Keratinocyte (primary cell): ENCODE results near the gene ZIC1.

GRCh38 chr3:147409260-147409479, at the start of gene ZIC1:
Gene ZIC1 (plus strand): TSS chr3:147409365.
CAGE:
- cytosol, long polyA minus RNA = no peak
- cytosol, long polyA plus RNA = no peak
- long polyA plus RNA = no peak
- nucleus, long polyA minus RNA = no peak
- nucleus, long polyA plus RNA = no peak

DNA sequence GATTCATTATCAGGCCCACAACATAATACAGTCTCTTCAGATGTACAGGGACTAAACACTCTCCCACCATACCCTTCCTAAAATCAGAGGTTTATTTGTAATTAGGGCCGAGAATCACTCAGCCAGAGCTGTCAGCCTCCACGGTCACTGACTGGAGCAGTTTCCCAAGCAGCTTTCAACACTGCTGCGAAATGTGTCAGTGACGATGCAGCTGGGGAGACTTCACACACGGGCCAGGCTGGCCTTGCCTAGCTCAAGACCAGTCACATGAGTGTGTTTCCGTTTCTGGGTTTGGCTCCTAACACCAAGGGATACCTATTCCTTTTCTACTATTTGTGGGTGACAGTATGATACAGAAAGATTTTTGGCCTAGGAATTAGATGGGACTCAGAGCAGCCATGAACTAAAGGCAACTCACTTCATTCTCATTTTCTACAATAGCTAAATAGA, 272.0 kb downstream of the ZIC1 start:
CAGE:
- cytosol, long polyA minus RNA = no peak
- cytosol, long polyA plus RNA = no peak
- long polyA plus RNA = no peak
- nucleus, long polyA minus RNA = no peak
- nucleus, long polyA plus RNA = no peak

CAGE:
- cytosol, long polyA minus RNA = no peak
- cytosol, long polyA plus RNA = no peak
- long polyA plus RNA = no peak
- nucleus, long polyA minus RNA = no peak
- nucleus, long polyA plus RNA = no peak
These were observed 6.3 kb downstream of the GYG1 start for GRCh38 chr3:148997607-148998135.

CAGE:
- cytosol, long polyA minus RNA = no peak
- cytosol, long polyA plus RNA = no peak
- long polyA plus RNA = no peak
- nucleus, long polyA minus RNA = no peak
- nucleus, long polyA plus RNA = no peak
These were observed 23.3 kb downstream of the CP start for GRCh38 chr3:149198157-149198874.

DNA sequence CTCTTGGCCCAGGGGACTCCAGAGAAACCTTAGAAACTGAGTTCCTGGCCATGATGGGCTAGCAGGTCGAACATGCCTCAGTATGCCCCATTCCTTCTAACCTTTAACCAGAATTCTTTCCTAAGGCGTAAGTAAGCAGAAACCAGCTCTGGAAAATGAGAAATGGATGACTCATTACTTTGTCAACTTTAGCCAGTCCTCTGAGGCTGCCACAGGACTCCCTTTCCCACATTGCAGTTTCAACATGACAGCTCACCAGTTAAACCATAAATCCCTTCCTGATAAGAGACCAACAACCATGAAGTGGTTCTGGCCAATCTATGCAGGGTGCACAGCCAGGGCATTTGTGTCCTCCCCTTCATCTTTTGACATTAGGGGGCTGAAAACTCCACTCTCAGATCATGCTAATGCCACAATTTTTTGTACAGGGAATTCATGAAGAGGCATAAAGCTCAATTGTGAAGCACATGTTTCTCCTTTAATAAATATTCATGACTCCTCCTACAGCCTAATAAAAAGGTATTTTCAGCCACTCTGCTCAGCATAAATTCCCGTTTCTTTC, 33.2 kb downstream of the TM4SF18 start:
CAGE:
- cytosol, long polyA minus RNA = no peak
- cytosol, long polyA plus RNA = no peak
- long polyA plus RNA = no peak
- nucleus, long polyA minus RNA = no peak
- nucleus, long polyA plus RNA = no peak

DNA sequence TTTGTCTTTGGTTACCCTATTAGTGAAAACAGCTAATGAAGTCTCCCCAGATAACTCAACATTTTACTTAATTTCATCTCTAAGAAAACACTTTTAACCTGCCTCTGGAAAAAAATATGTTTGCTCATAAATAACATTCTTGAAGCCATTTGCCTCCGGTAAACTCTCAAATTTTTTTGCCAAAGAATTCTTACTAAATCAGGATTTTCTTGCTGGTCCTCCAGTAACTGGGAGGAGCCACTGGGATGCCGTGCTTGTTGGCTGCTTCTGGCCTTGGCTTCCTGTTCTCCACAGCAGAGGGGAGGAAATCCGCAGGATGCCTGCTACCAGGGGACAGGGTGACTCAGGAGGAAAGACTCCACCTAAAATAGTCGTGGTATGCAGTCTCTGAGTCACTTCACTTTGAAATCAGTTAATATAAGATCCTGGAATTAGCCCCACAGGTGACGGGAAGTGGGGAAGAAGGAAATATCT, 6.4 kb upstream of the TM4SF18 start:
CAGE:
- cytosol, long polyA minus RNA = no peak
- cytosol, long polyA plus RNA = no peak
- long polyA plus RNA = no peak
- nucleus, long polyA minus RNA = no peak
- nucleus, long polyA plus RNA = no peak

CAGE:
- cytosol, long polyA minus RNA = no peak
- cytosol, long polyA plus RNA = no peak
- long polyA plus RNA = no peak
- nucleus, long polyA minus RNA = no peak
- nucleus, long polyA plus RNA = no peak
These were observed 19.1 kb upstream of the TM4SF18 start for GRCh38 chr3:149352423-149353045.

GRCh38 chr3:149442743-149443155, 31.7 kb upstream of the TM4SF4 start:
CAGE:
- cytosol, long polyA minus RNA = no peak
- cytosol, long polyA plus RNA = no peak
- long polyA plus RNA = no peak
- nucleus, long polyA minus RNA = no peak
- nucleus, long polyA plus RNA = no peak

CAGE:
- cytosol, long polyA minus RNA = no peak
- cytosol, long polyA plus RNA = no peak
- long polyA plus RNA = no peak
- nucleus, long polyA minus RNA = no peak
- nucleus, long polyA plus RNA = no peak
These were observed 6.0 kb upstream of the TM4SF4 start for GRCh38 chr3:149468500-149468939.

DNA sequence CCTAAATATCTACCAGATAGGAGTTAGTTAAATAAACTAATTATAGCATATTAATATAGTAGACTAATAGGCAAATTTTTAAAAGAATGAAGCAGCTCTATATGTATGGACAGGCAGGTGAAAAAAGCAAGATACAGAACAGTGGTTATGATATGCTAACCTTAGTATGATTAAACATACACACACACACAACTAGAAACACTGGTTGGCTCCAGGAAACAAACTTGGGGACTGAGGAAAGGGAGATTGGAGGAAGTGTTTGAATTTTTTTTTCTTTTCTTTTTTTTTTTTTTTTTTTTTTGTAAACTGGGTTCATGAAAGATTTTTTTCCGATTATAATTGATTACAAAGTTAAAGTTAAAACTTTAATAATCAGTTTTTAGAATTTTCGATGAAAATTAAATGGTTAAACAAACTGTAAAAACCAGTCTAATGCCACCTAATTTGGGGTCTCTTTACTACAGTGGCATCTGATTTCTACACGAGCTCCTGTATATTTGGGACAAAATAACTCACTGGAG, 86.8 kb downstream of the WWTR1 start:
CAGE:
- cytosol, long polyA minus RNA = no peak
- cytosol, long polyA plus RNA = no peak
- long polyA plus RNA = no peak
- nucleus, long polyA minus RNA = no peak
- nucleus, long polyA plus RNA = no peak

CAGE:
- cytosol, long polyA minus RNA = no peak
- cytosol, long polyA plus RNA = no peak
- long polyA plus RNA = no peak
- nucleus, long polyA minus RNA = no peak
- nucleus, long polyA plus RNA = no peak
These were observed 213.3 kb upstream of the PFN2 start for GRCh38 chr3:150183906-150184498.

DNA sequence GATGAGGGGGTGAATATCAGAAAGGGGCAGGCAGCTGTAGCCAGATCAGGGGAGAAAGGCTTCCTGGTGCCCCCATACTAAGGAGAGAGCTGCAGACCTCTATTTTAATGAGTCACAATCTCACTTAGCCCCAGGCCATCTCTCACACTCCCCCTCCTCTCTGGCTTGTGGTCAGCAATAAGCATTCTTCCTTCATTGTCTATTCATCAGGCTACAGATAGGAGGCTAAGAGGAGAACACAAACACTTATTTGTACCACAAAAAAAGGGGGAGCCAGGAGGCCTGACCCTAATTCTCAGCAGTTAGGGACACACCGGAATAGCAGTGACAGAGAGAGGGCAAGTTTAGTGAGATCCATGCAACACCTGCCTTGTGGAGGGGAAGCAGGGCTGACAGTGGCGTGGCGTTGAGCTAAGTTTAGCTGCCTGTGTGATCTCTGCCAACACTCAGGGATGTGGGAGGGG, 192.0 kb upstream of the TSC22D2 start:
CAGE:
- cytosol, long polyA minus RNA = no peak
- cytosol, long polyA plus RNA = no peak
- long polyA plus RNA = no peak
- nucleus, long polyA minus RNA = no peak
- nucleus, long polyA plus RNA = no peak

DNA sequence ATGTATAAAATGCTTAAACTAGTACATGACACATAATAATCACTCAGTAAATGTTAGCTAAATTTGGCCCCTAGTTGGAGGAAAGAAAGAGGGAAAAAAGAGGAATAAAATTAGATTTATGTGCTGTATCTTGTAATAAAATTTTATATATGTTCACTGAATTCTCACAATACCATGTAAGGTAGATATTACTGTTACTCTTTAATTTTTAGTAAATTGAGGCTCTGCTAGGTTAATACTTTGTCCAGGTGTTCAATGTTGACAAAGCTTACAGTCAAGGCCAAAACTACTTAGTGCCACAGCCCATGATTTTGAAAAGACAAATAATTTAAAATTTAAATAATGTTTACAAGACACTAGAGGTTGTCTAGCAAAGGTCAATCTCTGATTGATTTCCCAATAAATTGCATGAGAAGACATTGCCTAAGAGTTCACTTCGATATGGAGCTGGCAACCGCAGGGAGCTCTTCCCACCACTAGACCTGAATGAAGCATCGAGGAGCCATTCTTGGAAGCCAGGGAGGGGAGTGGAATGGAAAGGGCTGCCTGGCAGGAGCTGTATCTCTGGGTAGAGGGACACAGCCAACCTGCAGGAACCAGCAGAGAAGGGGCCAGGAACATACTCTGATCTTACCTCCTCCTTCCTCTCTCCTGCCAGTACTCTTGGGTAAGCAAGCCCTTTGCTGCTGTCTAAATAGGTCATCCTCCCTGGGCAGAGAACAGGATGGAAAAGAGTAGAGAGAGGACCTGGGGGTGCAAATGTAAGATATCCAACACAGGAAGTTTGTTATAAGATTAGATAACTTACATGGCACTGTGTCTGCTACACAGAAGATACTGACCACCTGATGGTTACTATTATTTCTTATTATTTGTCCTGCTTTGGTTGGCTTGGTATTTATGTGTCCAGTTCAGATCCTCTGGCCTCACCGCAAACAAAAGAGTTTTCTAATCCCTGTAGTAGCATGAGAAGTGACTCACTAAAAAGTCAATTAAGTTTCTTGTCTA, 157.0 kb upstream of the TSC22D2 start:
CAGE:
- cytosol, long polyA minus RNA = no peak
- cytosol, long polyA plus RNA = no peak
- long polyA plus RNA = no peak
- nucleus, long polyA minus RNA = no peak
- nucleus, long polyA plus RNA = no peak

CAGE:
- cytosol, long polyA minus RNA = no peak
- cytosol, long polyA plus RNA = no peak
- long polyA plus RNA = no peak
- nucleus, long polyA minus RNA = no peak
- nucleus, long polyA plus RNA = no peak
These were observed 59.6 kb upstream of the TSC22D2 start for GRCh38 chr3:150348502-150348919.

DNA sequence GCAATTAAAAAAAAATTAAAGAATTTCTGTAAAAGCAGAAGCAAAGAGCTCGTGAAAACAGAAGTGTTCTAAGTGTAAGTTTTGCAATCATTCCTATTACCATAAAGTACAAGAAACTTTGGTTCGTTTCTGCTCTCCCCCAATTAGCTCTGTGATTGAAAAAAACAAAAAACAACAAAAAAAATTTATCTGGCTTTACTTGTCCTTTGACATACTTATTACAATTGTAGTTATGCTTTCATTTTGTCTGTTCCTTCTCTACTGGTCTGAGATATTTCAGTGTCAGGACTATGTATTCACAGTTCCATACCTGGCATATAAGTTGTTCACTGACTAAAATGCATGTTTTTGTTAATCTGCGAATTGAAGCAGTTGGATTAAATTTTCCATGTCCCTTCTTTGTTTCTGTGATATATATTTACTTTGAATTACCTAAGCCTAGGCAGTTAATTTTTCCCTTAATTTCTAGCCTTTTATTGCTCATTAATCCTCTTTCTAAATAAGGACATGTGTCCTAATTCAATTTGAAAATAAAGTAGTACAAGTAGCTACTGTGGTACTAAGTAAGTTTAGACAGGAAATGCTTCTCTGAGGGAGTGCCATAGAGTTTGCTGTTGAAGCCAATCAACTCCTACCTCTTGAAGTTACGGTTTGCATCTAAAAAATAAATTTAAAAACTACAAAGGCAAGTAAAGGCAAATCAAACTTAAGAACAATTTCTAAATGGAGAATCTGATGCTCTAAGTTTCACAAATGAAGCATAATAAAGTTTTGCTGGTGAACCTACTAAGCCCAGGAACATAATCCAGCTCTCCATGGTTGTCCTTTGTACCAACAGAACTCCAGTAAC, 5.0 kb downstream of the SERP1 start:
CAGE:
- cytosol, long polyA minus RNA = no peak
- cytosol, long polyA plus RNA = no peak
- long polyA plus RNA = no peak
- nucleus, long polyA minus RNA = no peak
- nucleus, long polyA plus RNA = no peak

CAGE:
- cytosol, long polyA minus RNA = start-site peak on the minus strand at chr3:150542436-150542646, 11 reads
- cytosol, long polyA plus RNA = no peak
- long polyA plus RNA = no peak
- nucleus, long polyA minus RNA = no peak
- nucleus, long polyA plus RNA = no peak
These were observed 3.9 kb downstream of the SERP1 start for GRCh38 chr3:150542355-150542869.

GRCh38 chr3:150727564-150728345, 24.0 kb upstream of the ERICH6 start:
CAGE:
- cytosol, long polyA minus RNA = no peak
- cytosol, long polyA plus RNA = no peak
- long polyA plus RNA = no peak
- nucleus, long polyA minus RNA = no peak
- nucleus, long polyA plus RNA = no peak

GRCh38 chr3:150739784-150740702, 22.9 kb downstream of the SIAH2 start:
CAGE:
- cytosol, long polyA minus RNA = no peak
- cytosol, long polyA plus RNA = no peak
- long polyA plus RNA = no peak
- nucleus, long polyA minus RNA = no peak
- nucleus, long polyA plus RNA = no peak

GRCh38 chr3:150742212-150742665, 20.7 kb downstream of the SIAH2 start:
CAGE:
- cytosol, long polyA minus RNA = no peak
- cytosol, long polyA plus RNA = no peak
- long polyA plus RNA = no peak
- nucleus, long polyA minus RNA = no peak
- nucleus, long polyA plus RNA = no peak

DNA sequence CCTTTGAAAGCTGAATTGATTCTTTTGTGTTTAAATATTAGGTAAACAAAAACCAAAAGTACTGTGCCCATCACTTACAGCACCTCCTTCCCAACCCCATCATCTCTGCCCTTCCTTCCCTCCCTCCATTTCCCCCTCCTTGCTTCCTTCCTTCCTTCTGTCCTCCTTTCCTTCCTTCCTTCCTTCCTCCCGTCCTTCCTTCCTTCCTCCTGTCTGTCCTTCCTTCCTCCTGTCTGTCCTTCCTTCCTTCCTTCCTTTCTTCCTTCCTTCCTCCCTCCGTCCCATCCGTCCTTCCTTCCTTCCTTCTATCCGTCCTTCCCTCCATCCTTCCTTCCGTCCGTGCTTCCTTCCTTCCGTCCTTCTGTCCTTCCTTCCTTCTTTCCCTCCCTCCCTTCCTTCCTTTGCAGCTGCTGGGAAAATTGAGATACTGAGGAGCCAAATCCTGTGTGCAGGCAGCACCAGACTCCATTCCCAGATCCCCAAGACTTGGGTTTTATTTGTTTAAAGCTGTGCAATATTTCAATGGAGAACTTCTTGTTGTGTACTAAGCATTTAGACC, 67.8 kb upstream of the SIAH2 start:
CAGE:
- cytosol, long polyA minus RNA = no peak
- cytosol, long polyA plus RNA = no peak
- long polyA plus RNA = no peak
- nucleus, long polyA minus RNA = no peak
- nucleus, long polyA plus RNA = no peak